A673 (cell line): ENCODE measurements around a stretch of chr13.

DNA sequence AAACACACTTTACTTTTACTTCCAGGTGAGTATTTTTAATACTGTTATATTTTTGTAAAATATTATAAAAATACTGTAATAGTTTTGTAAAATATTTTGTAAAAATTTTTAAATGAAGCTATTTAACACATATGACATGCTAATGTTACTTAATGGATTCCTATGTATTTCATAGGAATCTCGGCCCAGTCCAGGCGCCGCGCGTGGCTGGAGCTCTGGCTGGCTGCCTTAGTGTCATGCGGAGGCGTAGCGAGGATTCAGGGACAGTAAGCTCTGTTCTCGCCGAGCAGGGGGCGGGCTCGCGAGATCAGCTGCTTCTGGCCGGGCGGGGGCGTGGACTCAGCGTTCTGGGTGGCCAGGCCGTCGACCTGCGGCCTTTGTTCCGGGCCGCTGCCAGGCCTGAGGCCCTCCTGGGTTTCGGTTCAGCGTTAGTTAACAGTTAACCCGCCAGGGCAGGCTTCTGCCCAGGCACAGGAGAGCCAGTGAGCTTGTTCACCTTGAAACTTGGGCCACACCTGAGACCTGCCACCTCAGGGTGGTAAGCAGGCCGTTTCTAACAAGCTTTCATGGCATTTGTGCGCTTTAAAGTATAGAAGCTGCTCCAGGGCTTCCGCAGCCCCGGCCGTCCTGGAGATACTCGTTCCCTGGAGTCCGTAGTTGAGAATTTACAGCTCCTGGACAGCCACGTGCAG, 332.3 kb upstream of the SGCG start:
- PRO-cap: no peak

- PRO-cap: no peak
Observed at GRCh38 chr13:22925740-22926855, 254.7 kb upstream of the SGCG start.

GRCh38 chr13:23427123-23427986, 6.1 kb downstream of the SACS start:
- PRO-cap: no peak

DNA sequence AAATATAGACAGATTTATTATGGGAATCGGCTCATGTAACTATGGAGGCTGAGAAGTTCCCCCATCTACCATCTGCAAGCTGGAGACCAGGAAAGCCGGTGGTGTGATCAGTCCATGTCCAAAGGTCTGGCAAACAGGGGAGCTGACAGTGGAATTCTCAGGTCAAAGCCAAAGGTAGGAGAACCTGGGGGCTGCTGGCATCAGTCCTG, 20.4 kb upstream of the SACS start:
- PRO-cap: no peak

DNA sequence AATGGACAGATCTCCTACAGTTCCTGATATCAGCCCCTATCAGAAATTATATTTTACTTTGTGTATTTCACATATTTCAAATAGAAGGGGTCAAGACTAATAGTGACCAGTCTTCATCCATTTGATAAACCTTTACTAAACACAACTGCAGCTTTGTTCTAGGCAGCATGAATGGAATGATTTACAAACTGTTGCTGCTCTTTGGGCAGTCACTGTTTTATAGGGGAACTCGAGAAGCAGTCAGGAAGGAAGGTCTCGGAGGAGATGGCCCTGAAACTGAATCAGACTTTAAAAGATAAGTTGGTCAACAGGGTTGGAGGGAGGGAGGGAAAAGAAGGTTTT, 37.2 kb upstream of the SACS start:
- PRO-cap: no peak

- PRO-cap: no peak
Observed at GRCh38 chr13:23599175-23599906, 29.1 kb downstream of the TNFRSF19 start.

DNA sequence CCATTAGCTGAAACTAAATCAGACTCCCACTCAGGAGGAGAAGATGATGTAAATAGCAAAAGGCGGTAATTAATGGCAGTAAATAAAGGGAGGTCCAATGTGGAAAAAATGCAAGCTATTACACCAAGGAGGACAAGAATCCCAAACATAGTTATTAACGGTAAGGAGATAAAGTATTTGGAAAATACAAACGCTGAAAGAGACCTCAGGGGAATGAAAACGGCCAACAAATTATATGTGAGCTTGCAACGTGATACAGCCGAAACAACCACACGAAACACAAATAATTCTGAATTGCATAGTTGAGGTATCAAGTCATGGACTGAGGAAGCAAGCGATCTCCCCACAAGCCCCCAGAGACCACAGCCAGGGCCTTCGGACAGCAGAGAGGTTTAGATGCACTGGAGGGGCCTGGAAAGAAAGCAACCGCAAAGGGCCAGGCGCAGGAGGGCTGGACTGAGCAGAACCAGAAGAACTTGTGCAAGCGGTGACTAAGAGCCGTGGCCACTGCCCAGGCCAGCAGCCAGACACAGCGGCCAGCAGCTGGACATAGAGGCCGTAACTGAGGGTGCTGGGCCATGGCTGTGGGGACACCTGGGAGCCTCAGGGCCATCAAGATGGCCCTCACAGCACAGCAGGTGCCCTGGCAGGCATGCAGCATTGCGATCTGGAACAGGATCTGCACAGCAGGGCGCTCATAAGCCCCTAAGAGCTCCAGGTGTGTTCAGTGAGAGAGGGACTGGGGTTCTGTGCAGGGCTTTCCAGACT, 131.4 kb downstream of the TNFRSF19 start:
- PRO-cap: no peak

DNA sequence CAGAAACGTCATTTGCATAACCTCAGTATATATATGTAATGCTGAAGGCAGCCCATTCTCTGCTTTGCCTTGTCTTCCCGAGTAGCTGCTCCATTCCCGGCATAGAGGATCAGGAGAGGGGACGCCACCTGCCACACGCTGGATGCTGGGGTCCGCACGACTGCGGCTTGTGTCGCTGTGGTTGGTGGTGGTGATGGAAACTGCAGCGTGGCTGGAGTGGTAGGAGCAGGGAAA, 65.1 kb upstream of the MIPEP start:
- PRO-cap: no peak

- PRO-cap: no peak
Observed at GRCh38 chr13:24053343-24054055, 107.0 kb upstream of the SPATA13 start.

DNA sequence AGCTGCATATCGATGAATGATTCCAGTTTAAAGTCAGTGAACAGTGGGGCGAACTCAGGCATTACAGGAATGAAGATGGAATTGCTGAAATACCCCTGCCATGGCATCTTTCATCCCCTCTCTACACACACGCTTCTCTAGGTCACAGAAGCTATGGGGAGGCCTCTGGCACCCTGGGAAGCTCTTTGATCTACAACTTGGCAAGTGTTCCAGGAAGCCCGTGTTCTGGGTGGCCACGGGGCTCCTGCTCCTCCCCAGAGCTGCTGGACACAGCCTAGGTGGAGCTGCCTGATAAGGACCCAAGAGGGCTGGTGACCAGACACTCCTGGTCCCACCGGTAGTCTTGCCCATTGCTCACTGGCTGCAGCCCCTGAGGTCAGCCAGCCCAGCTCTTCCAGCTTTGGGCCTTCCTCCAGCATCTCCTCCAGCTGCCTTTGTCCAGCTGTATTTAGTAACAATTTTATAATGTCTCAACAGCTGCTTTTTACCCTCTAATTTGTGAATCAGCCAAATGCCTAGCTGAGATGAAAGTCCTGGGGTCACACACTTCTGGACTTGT, 72.9 kb upstream of the SPATA13 start:
- PRO-cap: no peak

- PRO-cap: unidirectional peak, minus-strand start at chr13:24161177
Observed at GRCh38 chr13:24161027-24161972, 780 bp downstream of the SPATA13 start.

DNA sequence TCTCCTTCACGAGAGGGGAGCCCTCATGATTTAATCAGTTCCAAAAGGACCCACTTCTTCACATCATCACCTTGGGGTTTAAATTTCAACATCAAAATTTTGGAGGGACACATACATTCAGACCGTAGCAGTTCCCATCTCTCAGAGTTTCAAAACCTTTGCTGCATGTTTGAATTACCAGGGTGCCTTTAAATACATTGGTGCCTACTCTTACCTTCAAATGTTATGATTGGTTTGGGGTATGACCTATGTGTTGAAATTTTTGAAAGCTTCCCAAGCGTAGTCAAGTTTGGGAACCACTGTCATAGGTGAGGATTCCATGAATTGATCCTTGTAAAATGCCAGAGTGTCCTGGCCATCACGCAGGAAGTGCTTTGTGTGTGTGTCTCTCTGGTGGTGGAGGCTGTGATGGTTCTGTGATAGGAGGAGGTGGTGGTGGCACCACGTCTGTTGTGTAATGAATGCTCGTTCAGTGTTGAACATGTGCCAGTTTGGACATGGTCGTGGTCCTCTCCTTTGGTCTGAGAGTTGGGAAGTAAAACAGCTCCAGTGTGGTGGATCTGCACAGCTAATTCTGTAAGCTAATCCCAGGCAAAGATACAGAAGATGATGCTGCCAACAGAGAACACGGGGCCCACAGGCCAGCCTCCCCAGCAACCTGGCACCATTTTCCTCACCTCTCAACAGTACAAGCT, 6.5 kb downstream of the SPATA13 start:
- PRO-cap: no peak

DNA sequence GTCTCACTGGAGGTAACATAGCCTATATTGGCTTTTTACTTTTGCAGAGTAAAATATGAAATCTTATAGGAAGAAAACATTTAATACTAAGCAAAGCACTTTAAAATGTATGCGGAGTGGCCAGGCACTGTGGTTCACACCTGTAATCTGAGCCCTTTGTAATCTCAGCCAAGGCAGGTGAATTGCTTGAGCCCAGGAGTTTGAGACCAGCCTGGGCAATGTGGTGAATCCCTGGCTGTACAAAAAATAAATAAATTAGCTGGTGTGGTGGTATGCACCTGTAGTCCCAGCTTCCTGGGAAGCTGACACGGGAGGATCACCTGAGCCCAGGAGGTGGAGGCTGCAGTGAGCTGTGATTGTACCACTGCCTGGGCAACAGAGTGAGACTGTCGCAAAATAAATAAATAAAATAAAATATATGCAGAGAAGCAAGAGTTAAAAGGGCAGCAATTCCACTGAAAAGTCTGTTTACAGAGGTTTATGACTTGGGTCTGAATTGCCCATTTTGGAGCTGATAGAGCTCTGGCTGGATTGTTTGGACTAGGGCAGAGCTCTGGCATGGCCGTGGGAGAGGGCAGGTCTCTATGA, 64.8 kb upstream of the C1QTNF9 start:
- PRO-cap: no peak

DNA sequence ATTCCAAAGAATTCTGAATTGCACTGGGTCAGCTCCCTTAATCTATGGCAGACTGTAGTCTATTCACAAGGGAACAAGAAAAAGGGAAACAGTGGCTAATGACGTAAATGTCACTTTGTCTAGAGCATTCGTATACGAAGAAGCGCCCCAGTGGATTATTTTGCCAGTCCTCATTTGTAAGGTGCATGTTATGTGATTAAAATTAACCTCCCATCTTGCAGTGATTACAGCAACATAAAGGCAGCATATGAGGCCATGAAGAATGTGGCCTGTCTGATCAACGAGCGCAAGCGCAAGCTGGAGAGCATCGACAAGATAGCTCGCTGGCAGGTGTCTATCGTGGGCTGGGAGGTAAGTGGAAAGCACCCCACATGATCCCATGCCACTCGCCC, 14.9 kb upstream of the C1QTNF9 start:
- PRO-cap: no peak

GRCh38 chr13:24302636-24303489, 6.5 kb upstream of the C1QTNF9 start:
- PRO-cap: no peak

GRCh38 chr13:24328202-24328604, 18.8 kb downstream of the C1QTNF9 start:
- PRO-cap: no peak

- PRO-cap: no peak
Observed at GRCh38 chr13:24627066-24627570, 53.1 kb upstream of the ATP12A start.

DNA sequence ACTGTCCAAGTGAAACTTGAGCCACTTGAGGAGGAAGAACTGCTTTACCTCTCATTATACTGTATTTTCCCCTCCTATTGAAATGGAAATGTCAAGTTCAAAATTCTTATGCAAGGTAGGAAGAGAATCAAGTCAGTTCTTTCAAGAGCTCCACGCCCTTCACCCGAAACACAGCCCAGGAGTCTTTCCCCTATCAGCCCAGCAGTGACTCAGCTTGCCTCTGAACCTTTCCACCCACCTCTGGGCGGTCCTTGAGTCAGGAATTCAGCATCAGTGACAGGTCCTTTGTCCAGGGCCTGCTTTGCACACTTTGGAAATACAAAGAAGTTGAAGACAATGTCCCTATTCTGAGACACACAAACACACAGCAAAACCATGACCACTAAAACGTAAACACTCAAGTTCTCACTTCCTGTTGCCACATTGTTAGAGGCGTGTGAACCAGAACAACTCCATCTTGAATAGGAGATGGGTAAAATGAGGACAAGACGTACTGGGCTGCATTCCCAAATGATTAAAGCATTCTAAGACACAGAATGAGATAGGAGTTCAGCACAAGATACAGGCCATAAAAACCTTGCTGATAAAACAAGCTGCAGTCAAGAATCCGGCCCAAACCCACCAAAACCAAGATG, 49.4 kb upstream of the ATP12A start:
- PRO-cap: no peak

DNA sequence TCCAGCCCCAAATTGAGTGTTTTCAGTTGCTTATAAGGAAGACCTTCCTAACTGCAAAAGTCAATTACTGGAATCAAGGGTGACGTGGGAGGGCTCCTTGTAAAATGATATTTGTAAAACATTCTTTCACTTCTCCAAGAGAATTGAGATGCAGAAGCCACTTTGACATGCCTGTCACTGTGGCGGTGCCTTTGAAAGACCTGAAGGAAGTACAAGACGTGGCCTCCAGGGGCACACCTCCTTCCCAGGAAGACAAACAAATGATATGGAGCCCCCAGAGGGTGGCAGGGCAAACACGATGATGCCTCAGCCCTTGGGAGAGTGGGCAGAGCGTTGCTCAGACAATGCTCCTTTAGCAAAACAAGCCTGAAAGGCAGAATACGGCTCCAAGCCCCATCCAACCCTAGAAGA, 9.3 kb upstream of the ATP12A start:
- PRO-cap: unidirectional peak, plus-strand start at position 292 of the sequence

- PRO-cap: unidirectional peak, plus-strand start at chr13:24684089
Observed at GRCh38 chr13:24683848-24684351, 3.7 kb downstream of the ATP12A start.